Measurements from ENCODE around the gene COL6A5.

GRCh38 chr3:129052069-129052452, 8.5 kb upstream of the GP9 start:
- PRO-cap = no peak

DNA sequence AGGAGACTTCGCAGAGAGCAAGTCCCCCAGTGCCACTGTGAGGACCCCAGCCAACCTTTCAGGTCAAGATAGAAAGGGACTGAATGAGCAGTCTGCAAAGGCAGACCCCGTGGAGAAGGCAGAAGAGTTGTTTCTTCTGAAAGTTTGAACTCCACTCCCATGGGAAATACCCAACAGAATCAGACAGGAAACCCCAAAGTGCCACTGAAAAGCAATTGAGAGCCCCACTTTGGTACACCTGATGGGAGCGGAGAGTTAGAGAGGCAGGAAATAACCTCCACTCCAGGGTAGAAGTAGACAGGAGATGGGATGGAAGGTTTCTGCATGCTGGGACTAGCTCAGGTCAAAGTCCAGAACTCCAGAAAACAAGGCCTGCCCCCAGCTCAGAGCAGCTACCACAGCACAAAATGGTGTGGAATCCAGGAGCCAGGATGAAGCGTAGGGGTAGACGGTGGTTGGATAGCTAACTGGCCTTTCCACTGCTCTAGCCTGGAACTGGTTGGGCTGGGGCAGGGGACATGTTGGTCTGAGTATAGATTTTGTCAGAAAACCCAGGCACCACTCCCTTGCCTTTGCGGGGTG, 1.8 kb upstream of the RAB43 start:
- PRO-cap = no peak

GRCh38 chr3:129182810-129183154, 914 bp downstream of the CNBP start:
- PRO-cap = bidirectional peak, plus-strand start at chr3:129183029, minus-strand start at chr3:129183009; bidirectional peak, plus-strand start at chr3:129183130, minus-strand start at chr3:129183063

- PRO-cap = no peak
Observed at GRCh38 chr3:129211283-129211605, 27.5 kb upstream of the CNBP start.

- PRO-cap = bidirectional peak, plus-strand start at chr3:129276675, minus-strand start at chr3:129276444
Observed at GRCh38 chr3:129276554-129276753, 2.2 kb upstream of the HMCES start.

DNA sequence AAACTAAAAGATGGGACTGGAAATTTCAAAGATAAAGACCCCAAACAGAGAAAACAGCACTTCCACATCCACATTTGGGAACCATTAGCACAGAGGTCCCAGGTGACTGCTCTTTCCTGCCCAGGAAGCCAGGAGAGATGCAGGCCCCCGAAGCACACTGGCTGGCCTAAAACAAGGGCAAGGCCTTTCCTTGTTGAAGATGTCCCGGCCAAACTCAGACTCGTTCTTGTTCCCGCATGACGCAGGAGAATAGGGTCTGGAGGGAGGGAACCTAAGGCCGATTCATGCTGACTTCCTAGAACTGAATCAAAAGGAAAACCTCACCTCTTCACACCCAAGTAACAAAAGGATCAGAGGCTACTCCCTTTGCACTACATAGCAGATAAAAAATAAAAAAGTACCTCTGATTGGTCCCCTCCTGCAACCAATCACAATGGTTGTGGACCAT, 48.8 kb downstream of the EFCAB12 start:
- PRO-cap = no peak

DNA sequence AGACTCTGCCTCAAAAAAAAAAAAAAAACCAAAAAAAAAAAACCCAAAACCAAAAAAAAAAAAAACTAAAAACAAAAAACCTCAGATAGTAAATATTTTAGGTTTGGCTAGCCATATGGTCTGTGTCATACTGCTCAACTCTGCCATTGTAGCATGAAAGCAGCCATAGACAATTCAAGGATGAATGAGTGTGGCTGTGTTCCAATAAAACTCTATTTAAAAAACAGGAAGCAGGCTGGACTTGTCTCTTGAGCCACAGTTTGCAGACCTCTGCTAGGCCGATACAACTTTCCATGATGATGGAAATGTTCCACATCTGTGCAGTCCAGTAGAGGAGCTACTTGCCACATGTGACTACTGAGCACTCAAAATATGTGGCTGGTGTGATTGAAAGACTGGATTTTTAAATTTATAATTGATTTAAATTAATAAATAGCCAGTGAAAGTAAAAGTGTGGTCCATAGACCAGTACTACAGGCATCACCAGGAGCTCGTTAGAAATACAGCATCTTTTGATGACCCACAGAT, 11.1 kb downstream of the EFCAB12 start:
- PRO-cap = no peak

DNA sequence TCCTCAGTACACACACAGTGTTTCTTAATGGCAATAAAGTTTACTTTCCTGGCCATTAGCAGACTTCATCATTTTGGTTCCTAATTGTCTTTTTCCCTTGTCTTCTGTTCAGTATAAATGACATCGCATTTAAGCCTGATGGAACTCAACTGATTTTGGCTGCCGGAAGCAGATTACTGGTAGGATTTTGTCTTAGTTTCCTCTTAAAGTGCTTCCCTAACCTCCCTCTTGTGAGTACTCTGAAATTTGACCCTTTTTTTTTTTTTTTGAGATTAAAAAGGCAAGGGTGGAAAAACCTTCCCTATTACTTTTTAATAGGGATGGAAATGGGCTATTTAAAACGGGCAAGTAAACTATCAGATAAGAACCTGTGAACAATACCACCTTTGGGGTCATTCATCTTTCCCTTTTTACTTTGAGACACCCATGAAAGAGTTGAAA, 9.8 kb downstream of the IFT122 start:
- PRO-cap = no peak

DNA sequence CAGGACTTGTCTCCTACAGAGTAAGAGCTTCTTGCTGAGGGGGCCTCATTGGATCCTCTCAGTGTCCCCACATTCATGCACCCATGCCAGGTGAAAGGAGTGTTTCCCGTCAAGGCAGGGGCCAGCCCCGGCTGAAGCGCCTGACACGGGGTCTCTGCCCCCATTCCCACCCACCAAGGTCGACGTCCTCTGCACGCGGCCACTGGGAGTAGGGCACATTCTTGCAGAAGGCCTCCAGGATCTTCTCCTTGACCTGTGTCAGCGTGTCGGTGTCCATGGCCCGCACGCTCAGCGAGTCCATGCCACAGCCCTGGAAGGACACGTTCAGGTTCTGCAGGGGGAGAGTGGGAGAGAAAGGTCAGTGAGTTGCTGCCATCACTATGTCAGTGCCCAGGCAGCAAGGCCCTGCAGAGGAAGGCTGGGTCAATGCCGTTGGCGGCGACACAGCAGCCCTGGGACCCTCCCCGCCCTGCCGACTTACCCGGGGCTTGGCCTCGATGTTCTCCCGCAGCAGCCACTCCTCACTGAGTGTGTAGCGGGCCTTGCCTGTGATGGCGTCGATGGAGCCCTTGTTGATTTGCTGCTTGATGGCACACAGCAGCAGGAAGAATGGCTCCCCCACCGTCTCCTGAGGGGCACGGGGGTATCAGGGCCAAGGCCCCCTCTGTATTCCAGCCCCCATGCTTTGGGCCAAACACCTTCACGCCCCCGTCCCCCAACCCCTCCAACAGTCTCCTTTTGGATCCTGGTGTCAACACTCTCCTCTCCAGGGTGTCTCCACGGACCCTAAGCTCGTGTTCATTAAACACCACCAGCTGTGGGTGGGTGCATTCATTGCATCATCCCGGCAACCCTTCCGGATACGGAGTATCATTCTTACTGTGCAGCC, 19.9 kb downstream of the H1-8 start:
- PRO-cap = no peak

DNA sequence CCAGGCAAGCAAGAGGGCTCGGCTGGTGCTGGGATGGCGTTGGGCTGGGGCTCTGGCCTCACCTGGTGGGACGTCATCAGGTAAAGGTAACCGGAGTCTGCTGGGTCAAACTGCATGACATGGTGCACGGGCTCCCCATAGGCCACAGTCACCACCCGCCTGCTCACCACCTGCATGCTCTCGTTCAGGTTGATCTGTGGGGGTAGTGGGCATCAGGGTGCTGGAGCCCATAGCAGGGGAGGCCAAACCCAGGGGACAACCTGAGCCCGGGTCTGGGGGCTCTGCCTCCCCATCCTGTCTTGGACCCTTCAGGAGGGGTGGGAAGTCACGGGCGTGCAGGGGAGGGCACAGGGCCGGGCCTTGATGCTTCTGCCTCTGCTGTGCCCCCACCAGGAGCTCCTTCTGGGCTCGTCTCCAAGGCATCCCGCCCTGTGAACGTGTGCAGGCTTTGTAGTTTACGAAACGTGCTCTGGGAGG, 19.9 kb downstream of the PLXND1 start:
- PRO-cap = no peak

DNA sequence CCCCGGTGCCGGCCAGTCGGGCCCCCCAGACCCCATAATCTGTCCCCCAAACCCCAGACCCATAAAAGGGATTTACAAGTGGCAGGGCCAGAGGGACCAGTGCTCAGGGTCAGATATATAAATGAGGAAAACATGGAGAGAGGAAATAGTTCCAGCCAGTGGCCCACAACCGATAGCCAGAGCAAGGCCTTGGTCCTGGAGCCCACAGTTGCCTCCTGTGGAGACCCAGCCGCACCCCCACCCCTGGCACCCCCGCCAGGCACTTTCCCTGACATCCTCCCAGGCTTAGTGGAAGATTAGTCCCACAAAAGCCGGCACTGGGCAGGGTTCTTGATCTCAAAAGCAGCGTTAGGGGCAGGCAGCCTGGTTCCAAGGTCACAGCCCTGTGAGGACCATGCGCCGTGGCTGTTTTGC, 1.0 kb upstream of the PLXND1 start:
- PRO-cap = no peak

DNA sequence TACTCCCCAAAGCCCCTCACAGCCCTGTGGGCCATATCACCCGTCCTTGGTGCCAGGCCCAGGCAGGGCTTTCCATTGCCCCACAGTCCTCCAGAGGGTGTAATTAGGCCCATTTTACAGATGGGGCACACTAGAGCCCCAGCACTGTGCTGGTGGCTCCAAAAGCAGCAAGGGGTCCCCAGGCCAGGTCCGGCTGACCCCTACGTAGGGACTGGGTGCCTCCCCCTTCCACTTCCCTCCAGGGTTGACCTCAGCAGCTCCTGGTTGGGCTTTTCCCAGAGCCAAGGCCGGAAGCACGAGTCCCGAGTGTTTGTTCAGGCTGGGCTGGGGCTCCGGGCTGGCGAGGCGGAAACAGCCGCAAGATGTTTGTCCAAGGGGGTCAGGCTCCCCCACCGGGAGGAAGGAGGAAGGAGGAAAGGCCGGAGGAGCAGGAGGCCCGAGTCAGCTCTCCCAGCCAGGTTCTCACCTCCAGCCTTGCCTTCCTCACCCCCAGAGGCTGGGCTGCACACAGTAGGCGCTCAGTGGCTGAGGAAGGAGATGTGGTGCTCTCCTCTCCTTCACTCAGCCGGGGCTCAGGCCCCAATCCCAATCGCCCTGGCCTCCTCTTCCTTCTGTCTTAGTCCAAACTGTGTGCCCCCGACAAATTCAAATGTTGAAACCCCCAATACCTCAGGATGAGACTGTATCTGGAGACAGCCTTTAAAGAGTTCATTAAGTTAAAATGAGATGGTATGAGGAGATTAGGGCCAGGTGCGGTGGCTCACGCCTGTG, 17.1 kb upstream of the PLXND1 start:
- PRO-cap = no peak

DNA sequence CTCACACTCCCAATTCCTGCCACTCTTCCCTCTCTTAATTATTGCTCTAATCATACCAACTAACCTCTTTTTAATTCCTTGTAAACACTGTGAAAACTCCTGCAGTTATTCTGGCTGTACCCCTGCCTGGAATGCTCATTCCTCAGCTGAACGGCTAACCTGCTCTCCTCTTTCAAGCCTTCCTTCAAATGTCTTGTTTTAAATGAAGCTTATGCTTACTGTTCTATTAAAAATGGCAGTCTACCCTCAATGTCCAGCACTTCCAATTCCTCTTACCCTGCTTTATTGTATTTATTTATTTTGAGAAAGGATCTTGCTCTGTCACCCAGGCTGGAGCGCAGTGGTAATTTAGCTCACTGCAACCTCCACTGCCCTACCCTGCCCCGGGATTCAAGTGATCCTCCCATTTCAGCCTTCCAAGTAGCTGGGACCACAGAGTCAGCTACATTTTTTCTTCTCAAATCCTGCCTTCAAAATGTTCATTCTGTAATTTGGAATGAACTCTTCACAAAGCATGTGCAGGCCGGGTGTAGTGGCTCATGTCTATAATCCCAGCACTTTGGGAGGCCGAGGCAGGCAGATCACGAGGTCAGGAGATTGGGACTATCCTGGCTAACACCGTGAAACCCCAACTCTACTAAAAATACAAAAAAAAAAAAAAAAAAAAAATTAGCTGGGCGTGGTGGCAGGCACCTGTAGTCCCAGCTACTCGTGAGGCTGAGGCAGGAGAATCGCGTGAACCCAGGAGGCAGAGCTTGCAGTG, 114.8 kb upstream of the PLXND1 start:
- PRO-cap = no peak

GRCh38 chr3:129911200-129911706, 17.7 kb upstream of the TMCC1 start:
- PRO-cap = no peak

DNA sequence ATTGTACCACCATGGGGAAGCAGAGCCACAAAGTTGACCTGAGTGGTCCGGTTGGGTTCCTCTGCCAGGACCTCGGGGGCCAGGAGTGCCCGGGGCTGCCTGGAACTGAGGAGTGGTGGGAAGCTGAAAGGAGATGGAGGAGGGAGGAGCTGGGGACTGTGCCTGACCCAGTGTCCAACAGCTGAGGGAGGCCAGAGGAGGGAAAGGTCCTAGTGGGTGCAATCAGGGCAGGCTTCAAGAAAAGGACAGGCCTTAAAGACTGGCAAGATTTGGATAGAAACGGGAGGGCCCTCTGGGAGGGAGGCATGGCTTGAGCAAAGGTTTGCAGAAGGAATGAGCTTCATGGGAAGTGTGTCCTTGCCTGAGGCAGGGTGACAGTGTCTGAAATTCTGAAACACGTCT, 32.1 kb upstream of the TRH start:
- PRO-cap = no peak

- PRO-cap = no peak
Observed at GRCh38 chr3:130345313-130345975, at the start of gene COL6A5. TSS of gene COL6A5 (plus strand) at chr3:130345672.

DNA sequence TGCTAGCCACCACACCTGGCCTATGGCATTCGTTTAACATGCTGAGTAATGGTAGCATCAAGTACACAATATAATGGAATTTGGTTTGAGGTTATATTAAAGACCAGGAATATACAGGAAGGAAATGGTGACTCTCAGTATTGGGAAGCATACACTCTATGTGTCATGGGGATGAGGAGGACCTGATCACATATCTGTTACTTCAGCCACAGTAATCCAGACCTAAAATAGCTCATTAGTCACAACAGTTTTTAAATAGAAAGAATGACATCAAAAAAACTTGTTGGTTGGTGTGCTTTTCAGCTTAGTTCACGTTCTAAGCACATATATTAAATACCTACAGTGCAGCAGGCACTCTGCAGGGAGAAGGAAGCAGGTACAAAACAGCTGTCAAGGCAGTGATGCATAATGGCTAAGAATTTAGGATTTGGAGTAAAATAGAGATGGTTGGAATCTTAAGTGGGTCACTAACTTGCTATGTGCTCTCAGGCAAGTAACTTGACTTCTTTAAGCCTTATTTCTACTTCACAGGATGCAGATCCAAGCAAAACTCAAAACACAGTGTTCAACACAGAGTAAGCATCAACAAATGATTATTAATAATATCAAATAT, 52.4 kb upstream of the ATP2C1 start:
- PRO-cap = no peak

- PRO-cap = no peak
Observed at GRCh38 chr3:130934374-130934819, 40.5 kb downstream of the ATP2C1 start.

DNA sequence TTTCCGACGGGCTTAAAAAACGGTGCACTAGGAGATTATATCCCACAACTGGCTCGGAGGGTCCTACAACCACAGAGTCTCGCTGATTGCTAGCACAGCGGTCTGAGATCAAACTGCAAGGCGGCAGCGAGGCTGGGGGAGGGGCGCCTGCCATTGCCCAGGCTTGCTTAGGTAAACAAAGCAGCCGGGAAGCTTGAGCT, 49.9 kb upstream of the NUDT16 start:
- PRO-cap = no peak

DNA sequence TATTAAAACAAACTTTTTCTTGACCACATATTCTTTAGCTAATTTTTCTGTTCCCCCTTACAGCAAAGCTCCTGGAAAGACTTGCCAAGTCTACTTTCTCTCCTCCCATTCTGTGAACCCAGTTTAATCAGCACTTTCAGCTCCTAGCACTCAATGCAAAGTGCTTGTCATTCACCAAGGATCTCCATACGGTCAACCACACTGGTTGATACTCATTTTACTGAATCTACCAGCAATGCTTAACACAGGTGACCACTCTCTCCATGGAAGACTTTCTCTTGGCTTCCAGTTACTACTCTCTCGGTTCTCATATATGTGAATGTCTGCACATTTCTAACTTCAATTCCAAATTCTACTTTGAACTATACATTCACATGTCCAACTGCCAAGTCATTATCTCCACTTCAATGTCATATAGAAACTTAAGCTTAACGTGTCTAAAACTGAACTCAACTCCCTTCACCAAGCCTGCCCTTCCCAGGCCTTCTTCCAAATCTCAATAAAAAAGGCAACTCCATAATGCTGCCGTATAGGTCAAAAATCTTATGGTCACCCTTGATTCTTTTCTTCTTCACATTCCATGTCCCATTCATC, 11.6 kb downstream of the MRPL3 start:
- PRO-cap = no peak